Fallopian tube (tissue), 1 donor: ENCODE measurements around a stretch of chr9.

- PRO-cap, result no peak
Observed at GRCh38 chr9:137190138-137190511, 1.6 kb downstream of the SSNA1 start.

GRCh38 chr9:137206144-137207195, 970 bp downstream of the NDOR1 start:
- PRO-cap, result no peak

GRCh38 chr9:137221364-137222165, 475 bp downstream of the RNF208 start:
- PRO-cap, result bidirectional peak, plus-strand start at chr9:137222040, minus-strand start at chr9:137221884

DNA sequence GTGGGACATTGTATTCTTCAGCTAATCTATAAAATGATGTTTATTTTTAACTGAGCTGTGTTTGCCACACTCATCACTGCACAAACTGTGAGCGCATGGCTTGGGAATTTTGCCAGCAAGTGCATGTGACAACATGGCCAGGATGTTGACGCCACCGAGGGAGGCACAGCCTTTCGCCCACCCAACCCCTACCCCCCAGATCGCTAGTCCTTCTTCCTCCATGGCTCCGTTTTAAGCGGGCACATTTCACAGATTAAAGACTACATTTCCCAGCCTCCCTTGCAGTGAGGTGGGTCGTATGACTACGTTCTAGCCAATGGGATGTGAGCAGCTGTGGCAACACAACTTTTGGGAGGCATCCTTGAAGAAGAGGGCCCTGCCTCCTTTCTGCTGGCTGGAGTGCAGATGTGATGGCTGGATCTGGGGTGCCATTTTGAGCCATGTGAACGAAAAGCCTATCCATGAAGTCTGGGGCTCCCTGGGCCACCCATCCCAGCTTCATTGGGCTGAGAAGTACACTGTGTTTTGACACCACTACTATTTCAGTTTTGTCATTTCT, 7.9 kb downstream of the NRARP start:
- PRO-cap, result unidirectional peak, minus-strand start at position 233 of the sequence

DNA sequence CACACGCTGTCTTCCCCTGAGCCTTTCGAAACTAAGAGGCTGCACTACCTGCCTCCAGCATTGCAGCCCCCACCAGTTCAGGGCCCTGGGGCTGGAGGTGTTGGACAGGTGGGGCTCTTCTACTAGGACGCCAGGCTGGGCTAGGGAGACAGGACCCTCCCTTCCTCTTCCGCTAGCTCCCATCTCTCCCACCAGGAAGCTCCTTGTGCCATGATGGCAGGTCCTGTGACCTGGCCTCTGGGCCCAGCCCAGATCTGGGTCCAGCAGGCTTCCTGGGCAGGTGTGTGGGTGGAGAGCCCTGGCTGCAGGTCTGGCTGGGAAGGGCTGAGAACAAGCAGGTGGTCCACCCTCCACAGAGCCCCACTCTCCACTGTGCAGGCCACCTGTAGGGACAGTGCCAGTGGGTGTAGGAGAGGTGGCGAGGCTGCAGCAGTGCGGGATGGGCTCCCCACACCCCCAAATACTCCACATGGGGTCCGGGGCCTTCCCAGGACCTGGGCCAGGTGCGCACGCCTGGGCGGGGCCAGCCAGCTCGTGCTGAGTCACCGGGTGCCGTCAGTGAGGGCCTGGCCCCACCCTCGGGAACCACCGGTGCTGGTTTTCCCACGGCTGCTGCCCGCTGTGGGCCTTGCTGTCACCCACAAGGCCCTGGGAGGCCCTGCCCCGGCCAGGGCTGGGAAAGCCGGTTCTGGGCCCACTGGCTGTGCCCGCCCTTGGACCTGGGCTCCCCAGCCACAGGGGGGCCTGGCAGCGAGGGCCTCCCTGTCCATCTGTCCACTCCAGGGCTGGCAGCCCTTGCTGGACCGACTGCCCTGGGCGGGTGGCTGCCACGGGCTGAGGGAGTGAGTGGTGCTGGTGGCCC, 9.2 kb upstream of the NRARP start:
- PRO-cap, result no peak

GRCh38 chr9:137311967-137312770, 10.1 kb upstream of the NRARP start:
- PRO-cap, result bidirectional peak, plus-strand start at chr9:137312436, minus-strand start at chr9:137312398

DNA sequence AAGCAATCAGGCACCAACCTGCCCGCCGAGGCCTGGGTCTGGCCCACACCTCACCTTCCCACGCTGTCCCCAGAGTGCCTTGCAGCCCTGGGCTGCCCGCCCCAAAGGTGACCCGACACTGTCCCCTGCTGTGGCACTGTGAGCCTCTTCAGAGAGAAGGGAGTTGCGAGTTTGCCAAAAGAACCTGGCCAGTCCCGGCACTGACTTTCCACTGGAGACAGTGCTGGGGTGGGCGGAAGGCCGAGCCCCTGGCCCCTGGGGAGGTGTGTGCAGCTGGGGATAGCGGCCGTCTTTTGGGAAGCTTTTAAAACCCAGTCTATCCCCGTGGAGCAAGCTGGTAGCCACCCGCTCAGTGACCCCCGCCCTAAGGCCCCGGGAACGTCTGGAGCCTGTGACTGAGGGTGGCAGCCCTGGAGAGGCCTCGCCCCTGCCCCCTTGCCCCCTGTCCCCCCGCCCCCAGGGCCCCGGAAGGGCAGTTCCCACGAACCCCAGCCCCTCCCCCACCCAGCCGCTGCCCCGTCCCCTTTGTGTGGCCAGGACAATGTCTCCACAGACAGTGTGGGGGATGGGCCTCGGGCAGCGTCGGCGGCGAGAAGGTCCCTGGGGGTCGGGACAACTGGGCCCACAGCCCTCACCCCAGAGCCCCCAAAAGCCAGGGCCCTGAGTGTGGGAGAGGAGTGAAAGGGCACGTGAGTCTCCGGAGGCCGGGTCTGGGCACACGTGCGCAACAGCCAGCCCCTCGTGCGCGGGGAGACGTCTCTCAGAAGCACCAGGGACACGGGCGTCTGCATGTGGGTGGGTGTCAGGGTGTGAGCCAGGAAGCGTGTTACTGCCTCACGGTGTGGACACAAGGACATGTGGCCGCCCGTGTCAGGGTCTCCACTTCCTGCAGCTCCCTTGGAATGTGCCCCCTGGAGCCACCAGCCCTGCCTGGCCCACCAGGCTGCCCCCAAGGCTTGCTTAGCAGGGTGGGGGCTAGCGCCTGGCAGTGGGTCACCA, 12.4 kb upstream of the NRARP start:
- PRO-cap, result no peak

DNA sequence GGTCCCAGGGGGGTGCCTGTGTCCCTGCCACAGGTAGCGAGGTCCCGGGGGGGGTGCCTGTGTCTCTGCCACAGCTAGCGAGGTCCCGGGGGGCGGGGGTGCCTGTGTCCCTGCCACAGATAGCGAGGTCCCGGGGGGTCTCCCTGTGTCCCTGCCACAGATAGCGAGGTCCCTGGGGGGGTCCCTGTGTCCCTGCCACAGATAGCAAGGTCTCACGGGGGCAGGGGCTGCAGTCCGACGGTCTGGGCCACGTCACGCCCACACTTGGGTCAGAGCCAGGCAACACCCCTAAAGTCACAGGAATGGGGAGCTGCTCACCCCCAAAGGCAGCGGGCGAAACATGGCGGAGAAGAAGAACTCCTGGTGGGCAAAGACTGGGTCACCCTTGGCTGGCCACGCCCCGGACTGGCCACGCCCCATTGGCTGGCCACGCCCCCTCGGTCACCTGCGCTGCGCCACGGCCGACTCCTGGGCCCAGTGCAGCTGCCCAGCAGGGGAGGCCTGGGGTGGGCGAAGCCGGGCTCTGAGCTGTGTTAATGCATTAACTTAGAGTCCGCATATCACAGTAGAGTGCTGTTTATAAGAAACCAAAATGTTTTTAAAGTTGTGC, 6.9 kb downstream of the NOXA1 start:
- PRO-cap, result no peak

DNA sequence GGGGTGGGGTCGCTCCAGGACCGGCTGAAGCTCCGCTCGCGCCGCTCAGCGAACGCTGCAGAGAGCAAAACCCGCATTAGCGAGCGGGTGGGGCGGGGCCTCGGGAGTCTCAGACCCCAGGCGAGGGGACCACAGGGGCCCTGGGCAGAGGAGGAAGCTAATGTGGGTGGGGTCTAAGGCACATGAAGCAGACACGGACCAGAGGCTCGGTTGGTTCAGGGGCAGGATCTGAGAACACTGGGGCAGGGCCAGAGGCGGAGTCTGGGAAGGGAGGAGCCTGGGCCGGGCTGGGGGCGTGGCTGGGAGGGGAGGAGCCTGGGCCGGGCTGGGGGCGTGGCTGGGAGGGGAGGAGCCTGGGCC, 5.4 kb downstream of the NSMF start:
- PRO-cap, result bidirectional peak, plus-strand start outside the sequence, minus-strand start at position 230 of the sequence

GRCh38 chr9:137479561-137480212, 20.6 kb upstream of the NSMF start:
- PRO-cap, result no peak

- PRO-cap, result bidirectional peak, plus-strand start at chr9:137605206, minus-strand start at chr9:137605176; bidirectional peak, plus-strand start at chr9:137605736, minus-strand start at chr9:137605307
Observed at GRCh38 chr9:137605013-137605599, 380 bp upstream of the ARRDC1 start.

DNA sequence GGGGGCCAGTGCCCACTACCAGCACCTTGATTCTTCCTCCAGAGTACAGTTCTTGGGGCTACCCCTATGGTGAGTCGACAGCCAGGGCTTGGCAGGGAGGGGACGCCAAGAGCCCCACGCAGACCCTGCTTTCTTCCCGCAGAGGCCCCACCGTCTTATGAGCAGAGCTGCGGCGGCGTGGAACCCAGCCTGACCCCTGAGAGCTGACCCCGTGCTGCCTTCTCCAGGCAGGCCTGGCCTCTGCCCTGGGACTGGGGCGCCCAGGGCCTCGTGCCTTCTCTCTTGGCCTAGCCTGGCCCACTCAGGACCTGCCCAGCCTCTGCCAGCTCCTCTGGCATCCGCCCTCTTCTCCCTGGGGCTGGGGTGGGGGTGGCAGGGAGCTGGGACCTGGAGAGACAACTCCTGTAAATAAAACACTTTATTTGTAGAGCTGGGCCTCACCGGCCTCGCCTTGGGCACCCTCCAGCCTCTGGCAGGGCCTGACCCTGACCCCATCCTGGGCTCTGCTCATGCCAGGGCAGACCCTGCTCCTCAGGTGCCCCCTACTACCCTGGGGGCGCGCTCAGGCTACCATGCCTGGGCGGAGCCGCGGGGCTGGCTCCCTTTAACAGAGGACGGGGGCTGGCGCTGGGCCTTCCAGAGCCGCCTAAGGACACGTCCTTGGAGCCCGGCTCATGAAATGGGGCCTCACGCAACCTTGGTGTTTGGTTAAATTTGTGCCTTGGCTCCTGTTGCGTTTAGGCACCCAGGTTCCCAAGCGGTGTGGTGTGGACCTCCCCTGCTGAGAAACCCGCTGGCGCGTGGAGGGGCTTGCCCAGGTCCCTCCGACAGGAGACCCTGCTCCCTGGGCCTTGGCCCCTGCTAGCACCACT, 3.6 kb upstream of the EHMT1 start:
- PRO-cap, result no peak

DNA sequence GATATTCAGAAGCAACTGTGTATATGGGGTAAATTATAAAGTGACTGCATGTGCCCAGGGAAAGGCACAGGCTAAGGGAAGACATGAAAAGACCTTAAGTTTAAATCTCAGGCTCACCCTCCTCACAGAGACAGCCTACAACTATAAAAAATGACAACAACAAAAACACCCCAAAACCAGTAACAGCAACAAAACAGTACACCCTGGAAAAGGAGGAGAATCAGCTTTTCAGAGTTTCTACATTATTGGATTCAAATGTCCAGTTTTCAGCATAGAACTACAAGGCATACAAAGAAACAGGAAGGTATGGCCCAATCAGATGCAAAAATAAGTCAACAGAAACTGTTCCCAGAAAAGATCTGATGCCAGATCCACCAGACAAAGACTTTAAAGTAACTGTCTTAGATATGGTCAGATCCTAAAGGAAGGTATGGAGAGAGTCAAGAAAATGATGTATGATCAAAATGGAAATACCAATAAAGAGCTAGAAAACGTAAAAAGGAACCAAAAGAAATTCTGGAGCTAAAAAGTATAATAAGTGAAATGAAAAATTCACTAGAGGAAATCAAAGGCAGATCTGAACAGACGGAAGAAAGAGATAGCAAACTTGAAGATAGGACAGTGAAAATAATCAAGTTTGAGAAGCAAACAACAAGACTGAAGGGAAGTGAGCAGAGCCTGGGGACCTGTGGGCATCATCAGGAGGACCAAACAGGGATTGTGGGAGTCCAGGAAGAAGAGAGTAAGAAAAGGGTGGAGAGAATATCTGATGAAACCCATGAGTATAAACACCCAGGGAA, 115.2 kb downstream of the EHMT1 start:
- PRO-cap, result no peak

- PRO-cap, result bidirectional peak, plus-strand start at chr9:138023654, minus-strand start at chr9:138023571
Observed at GRCh38 chr9:138023484-138024060, 146.0 kb downstream of the CACNA1B start.

GRCh38 chr9:138149937-138150913, 272.6 kb downstream of the CACNA1B start:
- PRO-cap, result unidirectional peak, minus-strand start at chr9:138150677